Pericardium (tissue), 1 donor: ENCODE measurements around a stretch of chr4.

- RRBS, result no CpG with 5 or more reads among the region's 14 CpGs
Measured at GRCh38 chr4:183482096-183482656, 22.7 kb upstream of the ING2 start.

- RRBS, result 4% methylated on average over 4 of the region's 12 CpGs
Measured at GRCh38 chr4:183618388-183619002, 40.5 kb downstream of the RWDD4 start.

DNA sequence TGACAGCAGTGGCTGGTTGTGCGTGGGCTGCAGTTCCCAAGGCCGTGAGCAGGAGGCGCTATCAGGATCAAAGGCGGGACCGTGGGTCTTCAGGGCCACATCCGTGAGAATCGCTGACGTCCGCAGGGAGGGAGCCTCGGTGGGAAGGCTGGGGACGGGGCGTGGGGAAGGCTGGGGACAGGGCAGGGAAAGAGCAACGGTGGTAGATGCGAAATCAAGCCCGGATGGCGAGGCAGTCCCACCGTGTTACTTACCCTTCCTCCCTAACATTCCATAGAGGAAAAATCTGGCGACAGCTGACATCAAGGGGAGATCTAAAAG, 99.3 kb downstream of the TRAPPC11 start:
- RRBS, result no CpG with 5 or more reads among the region's 18 CpGs

GRCh38 chr4:184230164-184230532, 12.5 kb upstream of the ENPP6 start:
- RRBS, result no CpG with 5 or more reads among the region's 12 CpGs

DNA sequence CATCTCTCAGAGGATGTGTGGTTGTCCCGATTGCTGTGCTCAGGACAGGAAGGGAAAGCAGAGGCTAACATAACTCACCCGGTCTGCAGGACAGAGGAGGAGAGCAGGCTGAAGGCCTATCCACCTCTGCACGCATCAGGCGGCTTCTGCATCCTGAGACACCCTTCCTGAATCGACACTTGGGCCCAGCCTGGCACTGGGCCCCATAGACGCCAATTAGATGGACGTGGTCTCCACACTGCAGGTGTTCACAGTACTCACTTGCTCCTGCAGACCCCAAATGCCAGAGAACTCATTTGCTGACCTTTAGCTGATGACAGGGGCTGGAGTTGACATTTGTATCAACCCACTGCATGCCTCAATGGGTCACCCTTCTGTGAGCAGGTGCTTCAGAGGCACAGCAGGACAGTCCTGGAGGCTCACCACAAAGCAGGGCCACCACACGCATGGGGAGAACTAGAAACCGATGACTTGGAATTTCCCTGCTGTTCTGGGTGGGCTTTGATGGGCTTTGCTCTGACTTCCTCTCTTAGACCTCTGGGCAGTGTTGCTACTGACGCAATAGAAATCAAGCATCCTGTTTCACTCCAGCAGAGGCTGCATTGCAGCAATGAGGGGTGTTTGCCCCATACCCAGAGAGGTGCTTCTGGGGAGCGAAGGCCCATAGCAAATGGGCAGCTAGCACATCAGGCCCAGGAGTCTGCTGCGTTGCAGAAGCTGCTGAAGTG, 96.4 kb upstream of the ENPP6 start:
- RRBS, result no CpG with 5 or more reads among the region's 12 CpGs

GRCh38 chr4:184333421-184333885, 115.8 kb upstream of the ENPP6 start:
- RRBS, result no CpG with 5 or more reads among the region's 16 CpGs

- RRBS, result 7% methylated on average over 1 of the region's 7 CpGs
Measured at GRCh38 chr4:184384761-184385456, 89.4 kb downstream of the IRF2 start.

- RRBS, result no CpG with 5 or more reads among the region's 6 CpGs
Measured at GRCh38 chr4:184397320-184397839, 77.0 kb downstream of the IRF2 start.

- RRBS, result no CpG with 5 or more reads among the region's 14 CpGs
Measured at GRCh38 chr4:184412649-184413236, 61.6 kb downstream of the IRF2 start.

DNA sequence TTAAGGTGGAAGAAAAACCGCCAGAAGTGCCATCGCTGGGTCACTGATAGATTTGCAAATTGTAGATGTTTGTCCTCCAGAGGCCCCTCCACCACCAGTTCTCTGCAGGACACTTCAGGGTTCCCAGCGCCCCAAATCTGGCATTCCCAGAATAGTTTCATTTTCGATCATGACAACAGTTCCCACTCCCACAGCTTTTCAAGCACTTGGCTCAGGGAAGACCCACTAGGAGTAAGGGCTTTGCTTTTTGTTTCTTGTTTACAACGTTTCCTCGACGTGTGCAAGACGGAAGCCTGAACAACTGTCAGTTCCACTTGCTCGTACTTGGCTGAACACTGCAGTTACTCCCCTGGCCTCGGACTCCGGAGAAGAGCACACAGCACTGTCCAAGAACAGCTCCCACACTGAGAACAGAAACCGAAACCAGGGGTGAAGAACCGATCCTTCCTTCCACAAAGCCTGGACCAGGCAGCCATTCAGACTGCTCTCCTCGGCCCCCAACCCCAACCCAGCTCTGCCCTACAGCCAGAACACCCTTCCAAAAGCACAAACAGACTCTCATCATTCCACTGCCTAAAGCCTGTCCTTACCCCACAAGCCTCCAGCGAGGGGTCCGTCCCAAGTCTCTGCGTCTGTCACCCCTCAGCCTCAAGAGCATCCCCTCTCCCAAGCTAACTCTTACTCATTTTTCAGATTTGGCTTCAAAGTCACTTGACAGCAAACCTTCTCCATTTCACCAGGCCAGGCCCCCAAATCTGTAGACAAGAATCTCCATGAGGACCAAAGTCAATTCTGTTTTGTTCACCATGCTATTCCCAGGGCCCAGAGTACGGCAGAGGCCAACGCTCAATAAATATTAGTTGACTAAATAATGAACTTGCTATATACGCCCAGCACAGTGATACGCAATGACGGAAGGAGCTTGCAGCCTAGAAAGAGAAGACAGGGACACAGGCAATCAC, 25.4 kb downstream of the IRF2 start:
- RRBS, result no CpG with 5 or more reads among the region's 22 CpGs

GRCh38 chr4:184471915-184472254, 2.5 kb downstream of the IRF2 start:
- RRBS, result no CpG with 5 or more reads among the region's 4 CpGs

DNA sequence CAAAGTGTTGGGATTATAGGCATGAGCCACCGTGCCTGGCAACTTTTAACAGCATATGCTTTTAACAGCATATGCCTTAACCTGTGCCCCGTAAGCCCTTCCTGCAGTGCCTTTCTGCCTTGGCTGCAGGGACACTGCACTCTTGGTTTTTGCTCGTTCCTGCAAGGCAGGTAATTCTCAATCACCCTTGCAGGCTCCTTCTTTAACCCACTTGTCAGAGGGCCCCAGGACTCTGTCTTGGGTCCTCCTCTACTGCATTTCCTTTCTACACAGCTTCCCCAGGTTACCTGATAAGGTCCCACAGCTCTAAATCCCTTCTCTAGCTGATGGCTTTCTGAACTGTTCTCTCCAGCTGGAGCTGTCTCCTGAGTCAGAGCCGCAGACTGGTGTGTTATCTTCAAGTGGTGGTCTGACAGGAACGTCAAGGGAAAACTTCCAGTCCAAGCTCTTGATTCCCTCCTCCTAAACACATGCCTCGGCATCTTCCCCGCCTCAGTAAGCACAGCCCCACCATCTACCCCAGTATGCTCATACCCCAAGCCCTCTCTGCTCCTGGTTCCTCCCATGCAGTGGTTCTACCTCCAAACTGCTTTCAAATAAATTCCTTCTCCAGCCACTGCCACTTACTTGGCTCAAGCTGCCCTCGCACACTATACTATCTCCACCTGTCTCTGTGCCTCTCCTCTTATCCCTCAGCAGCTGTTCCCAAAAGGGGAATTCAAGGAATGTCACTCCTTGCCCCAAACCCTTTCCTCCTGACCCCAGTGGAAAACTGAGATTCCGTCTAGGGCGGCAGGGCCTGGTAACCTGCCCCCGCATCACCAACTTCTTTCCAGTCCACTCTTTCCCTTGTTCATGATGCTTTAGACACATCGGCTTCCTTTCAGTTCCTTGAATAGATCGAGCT, 17.1 kb upstream of the CENPU start:
- RRBS, result no CpG with 5 or more reads among the region's 13 CpGs

- RRBS, result no CpG with 5 or more reads among the region's 5 CpGs
Measured at GRCh38 chr4:184752610-184752959, 18.7 kb upstream of the CENPU start.

DNA sequence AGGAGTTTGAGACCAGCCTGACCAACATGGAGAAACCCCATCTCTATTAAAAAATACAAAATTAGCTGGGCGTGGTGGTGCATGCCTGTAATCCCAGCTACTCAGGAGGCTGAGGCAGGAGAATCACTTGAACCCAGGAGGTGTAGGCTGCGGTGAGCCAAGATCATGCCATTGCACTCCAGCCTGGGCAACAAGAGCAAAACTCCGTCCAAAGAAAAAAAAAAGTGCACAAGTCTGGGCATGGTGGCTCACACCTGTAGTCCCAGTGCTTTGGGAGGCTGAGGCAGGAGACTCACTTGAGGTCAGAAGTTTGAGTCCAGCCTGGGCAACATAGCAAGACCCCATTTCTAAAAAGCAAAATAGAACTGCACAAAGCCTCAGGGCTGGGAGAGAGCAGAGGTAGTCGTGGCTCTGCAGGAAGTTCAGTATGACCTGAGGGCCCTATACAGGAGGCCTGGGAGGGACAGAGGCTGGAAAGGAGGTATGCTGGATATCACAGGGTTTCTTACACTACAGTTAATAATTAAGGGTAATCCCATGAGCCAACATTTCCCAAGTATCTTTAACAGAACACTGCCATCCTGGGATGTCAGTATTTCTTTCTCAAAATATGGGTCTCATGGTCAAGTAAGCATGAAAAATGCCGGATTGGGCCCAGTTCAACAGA, 38.0 kb downstream of the ACSL1 start:
- RRBS, result no CpG with 5 or more reads among the region's 5 CpGs

DNA sequence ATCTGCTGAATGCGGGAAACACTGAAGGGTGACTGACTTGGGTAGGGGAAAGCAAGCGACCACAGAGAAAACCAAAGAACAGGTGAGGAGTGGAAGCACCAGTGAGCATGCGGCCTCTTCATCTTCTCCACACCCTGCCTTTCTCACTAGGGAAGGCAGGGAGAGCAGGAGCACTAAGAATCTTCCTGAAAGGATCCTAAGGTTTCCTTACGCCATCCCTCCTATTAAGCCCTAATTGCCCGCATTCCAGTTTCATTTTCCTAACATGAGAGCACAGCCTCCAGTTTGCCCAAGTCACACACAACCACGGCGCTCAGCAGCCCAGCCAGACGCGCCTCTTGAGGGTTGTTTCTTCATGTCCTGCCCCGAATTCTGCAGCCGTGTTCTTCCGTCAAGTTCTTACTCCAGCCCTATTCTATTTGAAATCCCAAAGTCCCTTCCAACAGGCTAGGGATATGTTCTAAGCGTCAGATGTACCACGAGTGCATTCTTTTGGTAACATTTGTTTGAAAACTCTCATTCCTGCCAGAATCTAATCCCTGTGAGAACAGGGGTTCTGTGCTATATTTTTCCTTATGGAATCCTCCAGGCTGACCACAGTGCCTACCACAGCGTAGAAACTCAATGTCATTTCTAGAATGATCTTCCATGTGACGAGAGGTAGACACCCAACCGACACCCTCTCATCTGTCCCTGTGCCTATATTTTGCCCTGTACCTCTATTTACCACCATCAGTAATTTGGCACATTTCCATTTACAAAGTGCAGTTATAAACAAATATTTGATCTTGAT, 23.1 kb downstream of the ACSL1 start:
- RRBS, result no CpG with 5 or more reads among the region's 17 CpGs

GRCh38 chr4:184826312-184827291, 834 bp upstream of the ACSL1 start:
- RRBS, result 2% methylated on average over 12 of the region's 50 CpGs

DNA sequence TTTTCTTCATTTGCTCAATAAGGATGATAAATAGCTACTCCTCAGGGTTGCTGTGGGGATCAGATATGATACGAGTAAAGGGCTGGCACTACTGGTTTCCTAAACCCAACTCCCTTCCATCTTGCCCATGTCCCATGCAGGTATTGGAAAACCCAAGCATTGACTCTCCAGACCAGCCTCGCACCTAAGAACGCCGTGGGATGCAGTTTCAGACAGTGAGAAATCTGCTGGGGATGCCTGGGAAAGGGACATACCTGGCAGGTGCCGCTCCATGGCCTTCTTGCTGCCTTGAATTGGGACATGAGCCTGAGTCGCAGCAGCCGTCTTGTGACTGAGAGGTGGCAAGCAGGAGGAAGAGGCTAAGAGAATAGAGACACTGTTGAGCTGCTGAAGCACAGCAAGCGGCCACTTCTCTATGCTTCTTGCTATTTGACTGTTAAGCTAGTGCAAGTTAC, 24.5 kb upstream of the ACSL1 start:
- RRBS, result no CpG with 5 or more reads among the region's 8 CpGs

DNA sequence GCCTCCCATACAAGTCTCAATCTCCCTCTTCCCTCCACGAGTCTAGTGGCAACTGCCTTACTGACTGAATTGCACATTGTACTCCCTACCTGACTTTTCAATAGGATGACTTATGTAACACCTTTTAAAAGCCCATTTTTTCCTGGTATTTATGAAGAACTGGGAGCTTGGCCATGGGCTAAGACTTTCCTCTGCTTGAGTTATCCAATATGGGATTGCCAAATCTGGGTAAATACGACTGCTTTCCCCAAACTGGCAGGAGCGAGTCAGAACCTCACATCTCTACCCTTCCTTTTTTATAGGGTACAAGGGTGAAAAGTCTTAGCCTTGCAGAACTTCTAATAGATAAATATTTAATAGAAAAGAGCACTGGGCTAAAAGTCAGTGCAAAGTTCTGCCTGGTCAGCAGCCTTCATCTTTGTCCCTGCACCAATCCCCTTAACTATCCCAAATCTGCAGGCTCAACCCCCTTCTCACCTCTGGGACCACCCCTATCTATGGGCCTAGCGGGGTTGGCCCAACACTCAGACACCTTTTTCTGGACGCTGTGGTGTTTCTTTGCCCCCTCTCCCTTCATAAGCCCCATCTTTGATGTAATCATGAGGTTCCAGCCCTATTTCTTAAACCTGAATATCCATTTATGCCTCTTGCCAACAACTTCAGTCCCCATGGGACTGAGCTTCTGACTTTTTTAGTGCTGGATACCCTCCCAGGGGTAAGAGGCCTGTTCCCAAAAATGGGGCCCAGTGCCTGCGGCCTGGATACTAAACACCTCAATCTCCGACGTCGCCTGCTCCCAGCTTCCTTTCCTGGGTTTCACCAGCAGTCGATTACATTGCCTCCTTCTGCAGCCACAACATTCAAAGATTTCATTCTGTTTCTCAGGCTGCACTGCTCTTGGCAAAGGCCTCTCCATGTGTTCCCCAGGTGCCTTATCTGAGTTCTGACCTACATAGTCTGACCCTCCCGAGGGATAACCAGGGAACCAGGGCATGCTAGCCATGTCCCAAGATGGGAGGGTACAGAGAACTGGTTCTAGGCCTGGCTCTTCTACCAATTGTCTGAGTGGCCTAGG, 61.8 kb upstream of the ACSL1 start:
- RRBS, result no CpG with 5 or more reads among the region's 11 CpGs

DNA sequence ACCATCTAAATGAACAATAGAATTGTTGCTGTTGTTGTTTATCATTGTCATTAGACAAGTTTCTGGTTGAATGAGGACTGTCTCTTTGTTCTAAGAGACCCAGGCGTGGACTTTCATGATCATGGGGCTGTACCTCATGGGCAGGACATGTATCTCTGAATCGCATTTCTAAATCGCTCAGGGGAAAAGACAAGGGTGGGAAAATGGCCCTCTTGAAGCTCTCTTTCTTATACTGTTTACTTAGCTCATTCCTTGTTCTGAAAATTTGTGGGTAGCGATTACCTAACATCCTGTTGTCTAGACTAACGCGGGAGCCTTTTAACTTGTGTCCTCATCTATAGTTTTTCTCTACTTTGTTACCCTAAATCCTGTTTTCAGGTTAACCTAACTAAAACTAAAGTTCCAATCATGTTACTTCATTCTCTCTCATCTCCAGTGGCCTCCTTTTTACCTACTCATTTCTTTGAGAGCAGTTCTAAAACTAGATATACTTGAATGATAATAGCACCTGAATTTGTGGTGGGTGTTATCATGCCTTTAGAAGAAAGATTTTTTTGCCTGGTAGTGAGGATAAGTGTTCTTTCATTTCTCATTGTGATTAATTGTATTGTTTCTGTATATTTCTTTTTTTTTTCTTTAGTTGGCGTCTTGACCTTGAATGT, 45.0 kb downstream of the SNX25 start:
- RRBS, result no CpG with 5 or more reads among the region's 7 CpGs

- RRBS, result no CpG with 5 or more reads among the region's 4 CpGs
Measured at GRCh38 chr4:185578359-185578785, 43.1 kb upstream of the PDLIM3 start.